A172 (cell line): ENCODE measurements around the genes LRRC36, ZDHHC1, RIPOR1 and TSNAXIP1.

- RAMPAGE, long total RNA = no peak
These were observed 2.3 kb downstream of the CMTM4 start for GRCh38 chr16:66694283-66694518.

DNA sequence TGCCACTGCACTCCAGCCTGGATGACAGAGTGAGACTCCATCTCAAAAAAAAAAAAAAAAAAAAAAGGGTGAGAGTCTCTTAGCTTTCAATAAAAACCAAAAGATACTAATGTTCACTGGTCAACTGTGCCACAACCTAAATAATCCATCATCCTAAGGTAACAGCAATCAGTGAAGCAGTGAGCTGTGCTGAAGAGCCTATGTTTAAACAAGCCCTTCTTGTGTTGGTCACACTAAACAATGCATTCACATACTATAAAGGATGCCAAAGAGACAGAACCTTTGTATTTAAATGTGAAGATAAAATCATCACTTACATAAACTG is 7.9 kb downstream of the DYNC1LI2 start:
- RAMPAGE, long total RNA = no peak

GRCh38 chr16:67177392-67177855 is 6.3 kb downstream of the MATCAP1 start:
- RAMPAGE, long total RNA = no peak

GRCh38 chr16:67181226-67181872 is 2.4 kb downstream of the MATCAP1 start:
- RAMPAGE, long total RNA = no peak

- RAMPAGE, long total RNA = no peak
These were observed 8.7 kb downstream of the ELMO3 start for GRCh38 chr16:67207341-67208279.

DNA sequence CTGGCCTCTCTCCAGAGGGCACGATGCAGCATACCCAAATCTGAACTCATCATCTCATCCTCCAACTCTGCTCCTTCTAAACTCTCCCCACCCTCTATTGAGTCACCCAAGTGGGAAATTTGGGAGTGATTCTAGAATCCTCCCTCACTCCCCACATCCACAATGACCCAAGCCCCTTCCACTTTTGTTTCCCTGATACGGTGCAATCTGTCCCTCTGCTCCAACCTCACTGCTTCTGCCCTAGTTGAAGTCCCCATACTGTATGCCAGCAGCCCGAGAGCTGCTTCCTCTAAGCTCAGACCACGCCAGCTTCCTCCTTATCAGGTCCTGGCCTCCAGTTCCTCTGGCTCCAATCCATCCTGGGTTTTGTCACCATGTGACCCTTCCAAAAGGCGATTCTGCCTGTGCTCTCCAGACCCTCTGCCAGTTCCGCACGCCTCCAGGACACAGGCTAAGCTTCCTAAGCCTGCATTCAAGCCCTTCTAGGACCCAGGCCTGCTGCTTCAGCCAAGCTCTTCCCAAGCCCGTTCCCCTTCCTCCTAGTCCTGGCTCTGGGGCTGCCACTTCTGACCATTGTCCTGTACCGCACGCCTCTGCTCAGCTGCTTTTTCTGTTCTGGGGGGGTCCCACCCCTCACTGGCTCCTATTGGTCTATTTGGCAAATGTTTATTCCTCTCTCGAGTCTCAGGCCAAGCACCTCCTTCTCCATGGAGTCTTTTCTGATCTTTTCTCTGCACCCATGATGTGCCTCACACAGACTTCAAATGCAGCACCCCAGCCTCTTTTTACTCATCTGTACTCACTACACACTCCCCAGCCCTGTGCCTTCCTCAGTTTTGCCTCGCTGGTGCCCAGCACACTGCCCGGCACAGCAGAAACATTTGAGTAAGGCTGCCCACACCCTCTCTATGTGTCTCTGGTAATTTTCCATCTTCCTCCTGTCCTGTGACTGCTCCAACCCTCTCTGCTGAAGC is 9.8 kb upstream of the TMEM208 start:
- RAMPAGE, long total RNA = no peak

DNA sequence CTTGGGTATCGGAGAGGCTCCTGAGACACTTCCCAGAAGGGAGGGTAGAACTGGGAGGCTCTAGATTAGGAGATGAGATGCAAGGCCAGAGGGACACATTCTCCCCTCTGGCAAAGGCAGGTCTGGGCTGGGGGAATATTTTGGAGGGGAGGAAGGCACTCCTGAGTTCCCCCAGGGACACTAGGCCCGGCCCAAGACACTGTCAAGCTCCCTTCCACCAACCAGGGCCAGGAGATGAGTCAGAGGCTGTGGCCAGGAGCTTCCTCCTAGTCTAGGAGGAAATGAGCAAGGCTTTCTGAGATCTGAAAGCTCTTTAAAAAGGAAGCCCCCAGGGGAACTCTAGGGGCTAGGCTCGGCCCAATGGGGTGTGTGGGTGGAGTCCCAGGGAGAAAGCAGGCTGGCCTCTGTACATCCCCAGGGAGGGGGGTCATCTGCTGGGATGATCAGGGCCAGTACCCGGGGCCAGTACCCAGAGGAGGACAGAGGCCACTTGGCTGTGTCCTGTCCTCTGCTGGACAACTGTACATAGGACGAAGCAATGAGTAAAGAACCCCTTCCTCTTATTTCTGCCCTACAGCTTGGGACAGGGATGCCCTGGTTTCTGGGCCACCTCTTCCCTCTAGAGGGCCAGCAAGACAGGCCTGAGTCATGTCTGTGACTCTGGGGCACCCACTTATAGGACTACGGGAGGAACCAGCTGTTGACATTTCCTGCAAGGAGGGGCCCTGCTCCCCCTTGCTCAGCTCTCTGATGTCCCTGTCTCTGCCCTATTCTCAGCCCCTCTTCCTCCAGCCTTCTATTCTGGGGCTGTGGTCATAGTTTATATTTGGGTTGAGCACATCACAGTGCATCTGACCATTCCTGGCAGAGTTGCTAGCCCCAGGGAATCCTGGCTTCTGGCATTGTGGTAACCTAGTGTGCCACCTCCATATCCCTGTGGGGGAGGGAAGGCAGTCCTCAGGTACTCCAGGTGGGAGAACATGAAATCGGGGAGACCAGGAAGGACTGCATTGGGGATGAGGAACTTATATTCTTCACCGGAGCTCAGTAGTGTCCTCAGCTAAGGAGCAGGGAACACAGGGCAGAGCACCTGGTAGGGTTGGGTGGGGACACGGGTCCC is 2.7 kb downstream of the FHOD1 start:
- RAMPAGE, long total RNA = no peak

- RAMPAGE, long total RNA = no peak
These were observed 843 bp downstream of the FHOD1 start for GRCh38 chr16:67246182-67247094.

DNA sequence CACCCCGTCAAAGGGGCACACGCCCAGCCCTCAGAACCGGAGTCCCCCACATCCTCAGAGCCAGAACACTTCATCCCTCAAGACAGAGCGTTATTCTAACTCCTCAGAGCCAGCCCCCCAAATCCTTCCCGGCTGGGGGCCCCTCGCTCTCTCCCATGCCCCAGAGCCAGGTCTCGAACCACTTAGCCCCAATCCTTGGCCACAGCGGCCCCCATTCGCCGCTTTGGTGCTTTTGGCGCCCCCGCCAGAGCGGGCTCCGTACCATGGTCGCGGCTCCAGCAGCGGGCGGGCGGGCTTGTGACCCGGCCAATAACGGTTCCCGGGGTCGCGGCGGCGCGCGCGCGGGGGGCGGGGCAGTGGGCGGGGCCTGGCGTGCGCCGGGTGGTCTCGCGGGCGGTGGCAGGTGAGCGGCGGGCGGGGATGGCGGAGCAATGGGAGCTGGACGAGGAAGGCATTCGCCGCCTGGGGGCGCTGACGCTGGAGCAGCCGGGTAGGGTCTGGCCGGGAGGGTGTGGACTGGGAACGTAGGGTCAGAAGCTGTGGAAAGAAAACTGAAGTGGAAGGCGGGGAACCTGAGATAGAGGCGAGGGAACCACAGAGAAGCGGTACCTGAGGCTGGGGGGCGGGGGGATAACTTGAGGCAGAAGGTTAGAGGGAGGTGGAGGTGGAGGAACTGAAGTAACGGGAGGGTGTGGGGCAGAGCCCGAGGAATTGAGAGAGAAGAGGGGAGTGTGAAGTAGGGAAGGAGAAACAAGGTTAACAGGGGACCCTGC is at the start of gene LRRC36:
TSS of gene LRRC36 (plus strand) at position 373 of the 773 bp plus-strand sequence.
- RAMPAGE, long total RNA = no peak

- RAMPAGE, long total RNA = no peak
These were observed at the start of gene ZDHHC1 for GRCh38 chr16:67415453-67416794. Gene ZDHHC1 (minus strand): TSS chr16:67416477.

DNA sequence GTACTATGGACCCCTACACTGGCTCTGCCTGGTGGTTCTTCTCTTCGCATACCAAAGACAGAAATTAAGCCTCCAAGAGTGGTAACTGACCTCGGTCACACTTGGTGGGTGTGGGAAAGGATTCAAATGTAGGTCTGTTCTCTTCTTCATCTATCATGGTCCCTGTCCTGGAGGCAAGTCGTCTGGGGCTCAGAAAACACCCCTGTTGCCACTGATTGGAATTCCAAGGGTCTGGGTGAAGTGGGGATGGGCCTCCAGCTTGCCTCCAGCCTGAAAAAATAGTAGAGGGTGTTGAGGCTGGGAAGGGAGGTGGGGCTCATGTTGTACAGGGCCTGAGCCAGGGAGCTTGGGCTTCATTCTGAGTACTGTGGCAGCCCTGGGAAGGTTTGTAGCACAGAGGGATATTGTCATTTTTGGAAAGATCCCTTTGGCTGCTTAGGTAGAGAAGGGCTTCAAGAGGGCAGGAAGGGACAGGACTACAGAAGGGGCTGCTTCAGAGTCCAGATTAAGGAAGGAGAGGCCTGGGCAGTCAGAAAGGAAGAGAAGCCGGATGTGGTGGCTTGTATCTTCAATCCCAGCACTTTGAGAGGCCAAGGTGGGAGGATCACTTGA is 3.2 kb downstream of the HSD11B2 start:
- RAMPAGE, long total RNA = no peak

DNA sequence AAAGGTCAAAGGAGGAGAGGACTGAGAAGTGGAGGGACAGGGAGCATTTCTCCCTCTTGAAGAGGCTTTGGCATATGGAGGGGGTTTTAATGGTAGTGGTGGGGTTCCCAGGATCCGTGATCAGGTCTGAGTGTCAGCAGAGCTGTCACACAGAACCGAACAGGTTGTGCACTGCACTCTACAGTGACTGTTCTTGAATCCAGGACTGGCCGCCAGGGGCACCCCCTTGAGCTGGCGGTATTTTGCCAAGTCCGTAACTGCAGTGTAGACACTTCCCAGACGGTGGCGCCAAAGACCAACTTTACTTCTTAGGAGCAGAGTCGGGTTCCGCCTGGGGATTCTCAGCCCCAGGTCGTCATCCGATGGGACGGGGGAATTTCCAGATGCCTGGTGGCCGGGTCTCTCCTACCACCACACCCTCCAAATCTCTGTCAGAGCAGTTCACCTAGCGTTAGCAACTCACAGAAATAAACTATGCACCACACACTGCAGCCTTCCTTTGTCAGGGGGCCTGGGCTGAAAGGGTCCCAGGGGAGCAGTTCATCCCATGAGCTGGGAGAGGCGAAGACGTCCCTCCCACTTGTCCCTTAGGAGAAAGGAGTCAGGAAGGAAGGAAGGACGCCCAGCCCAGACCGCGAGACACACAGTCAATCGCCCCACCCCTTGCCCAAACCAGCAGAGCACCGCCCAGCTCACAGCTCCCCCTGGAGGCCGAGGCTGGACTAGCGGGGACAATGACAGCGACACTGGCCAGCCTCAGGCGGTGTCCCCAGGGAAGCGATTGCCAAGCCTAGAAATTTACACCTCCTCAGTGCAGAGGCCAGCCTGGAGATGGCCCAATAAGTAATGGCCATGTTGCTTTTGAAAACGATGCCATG is 7.4 kb upstream of the RIPOR1 start:
- RAMPAGE, long total RNA = no peak

GRCh38 chr16:67528185-67529334 is at the start of gene RIPOR1:
Gene RIPOR1 (plus strand): TSS chr16:67528829.
- RAMPAGE, long total RNA = no peak

- RAMPAGE, long total RNA = no peak
These were observed 4.6 kb downstream of the RIPOR1 start for GRCh38 chr16:67532963-67533947.

DNA sequence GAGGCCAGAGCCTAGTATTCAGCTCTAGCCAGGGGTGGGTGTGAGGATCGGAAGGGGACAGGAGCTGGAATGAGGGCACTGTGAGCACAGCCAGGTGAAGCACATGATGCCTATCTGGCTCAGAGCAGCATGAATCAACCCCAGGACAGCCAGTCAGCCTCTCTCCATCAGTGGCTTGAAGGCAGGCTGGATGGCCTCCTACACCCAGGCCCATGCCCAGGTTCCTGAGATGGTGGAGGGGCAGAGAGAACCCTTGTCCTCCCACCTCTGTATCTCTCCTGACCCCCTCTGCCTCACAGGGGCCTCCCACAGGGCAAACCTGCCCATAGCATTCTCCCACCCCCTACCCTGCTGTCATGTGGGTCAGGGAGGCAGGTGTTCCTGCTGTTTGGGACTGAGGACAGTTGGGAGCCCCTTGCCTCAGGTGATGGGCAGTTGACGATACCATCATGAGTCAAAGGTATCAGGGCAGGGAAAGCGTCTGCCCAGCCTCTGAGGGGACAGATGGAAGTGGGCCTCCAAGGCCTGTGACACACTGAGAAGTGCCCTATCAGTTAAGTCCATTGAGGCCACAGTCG is 13.7 kb upstream of the CTCF start:
- RAMPAGE, long total RNA = no peak

GRCh38 chr16:67594635-67595251 is 32.4 kb downstream of the CTCF start:
- RAMPAGE, long total RNA = no peak

DNA sequence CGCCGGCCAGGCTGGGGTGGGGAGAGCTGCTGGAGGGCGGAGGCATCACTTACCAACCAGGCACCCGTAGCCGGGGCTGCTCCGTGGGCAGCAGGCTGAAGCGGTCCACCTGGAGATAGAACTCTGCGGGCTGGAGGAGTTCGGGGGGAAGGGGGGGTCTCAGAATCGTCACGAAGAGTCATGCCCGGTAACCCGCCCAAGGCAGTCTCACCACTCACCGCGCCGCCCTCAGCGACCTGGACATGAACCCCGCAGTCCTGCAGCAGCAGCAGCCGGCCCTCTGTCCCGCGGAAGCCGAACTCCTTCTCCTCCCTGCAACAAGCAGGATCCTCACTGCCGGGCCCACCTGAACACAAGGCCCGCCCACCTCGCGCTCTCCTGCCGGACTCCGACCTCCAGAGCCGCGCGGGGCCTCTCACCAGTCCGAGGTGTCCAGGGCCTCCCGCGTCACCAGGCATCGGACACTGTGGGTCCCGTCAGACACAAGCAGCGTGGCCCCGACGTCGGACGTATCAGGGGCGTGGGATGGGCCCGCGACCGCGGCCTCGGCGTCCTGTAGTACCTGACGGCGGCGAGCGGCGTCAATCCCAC is 481 bp downstream of the ACD start:
- RAMPAGE, long total RNA = no peak

GRCh38 chr16:67663179-67664122 is 2.7 kb downstream of the PARD6A start:
- RAMPAGE, long total RNA = no peak

DNA sequence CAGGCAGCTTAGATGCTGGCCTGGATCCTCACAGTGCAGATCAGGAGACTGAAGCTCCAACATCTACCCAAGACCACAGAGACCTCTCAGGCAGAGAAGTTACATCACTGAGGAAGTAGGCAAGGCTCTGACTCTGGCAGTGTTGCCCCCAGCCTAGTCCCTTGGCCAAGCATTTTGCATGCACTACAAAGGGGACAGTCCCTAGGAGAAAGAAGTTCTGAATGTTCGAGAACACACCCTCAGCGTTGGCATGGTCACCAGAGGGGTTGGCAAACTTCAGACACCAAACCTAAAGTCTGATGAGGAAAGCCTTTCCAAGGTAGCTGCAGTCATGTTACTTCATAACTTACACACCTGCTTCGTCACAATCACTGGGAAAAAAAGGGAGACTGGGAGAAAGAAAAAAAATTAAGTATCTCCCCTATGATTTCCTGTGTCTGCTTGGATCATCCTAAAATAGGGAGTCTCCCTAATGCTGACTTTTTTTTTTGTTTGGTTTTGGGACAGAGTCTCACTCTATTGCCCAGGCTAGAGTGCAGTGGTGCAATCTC is 2.4 kb downstream of the RANBP10 start:
- RAMPAGE, long total RNA = no peak

DNA sequence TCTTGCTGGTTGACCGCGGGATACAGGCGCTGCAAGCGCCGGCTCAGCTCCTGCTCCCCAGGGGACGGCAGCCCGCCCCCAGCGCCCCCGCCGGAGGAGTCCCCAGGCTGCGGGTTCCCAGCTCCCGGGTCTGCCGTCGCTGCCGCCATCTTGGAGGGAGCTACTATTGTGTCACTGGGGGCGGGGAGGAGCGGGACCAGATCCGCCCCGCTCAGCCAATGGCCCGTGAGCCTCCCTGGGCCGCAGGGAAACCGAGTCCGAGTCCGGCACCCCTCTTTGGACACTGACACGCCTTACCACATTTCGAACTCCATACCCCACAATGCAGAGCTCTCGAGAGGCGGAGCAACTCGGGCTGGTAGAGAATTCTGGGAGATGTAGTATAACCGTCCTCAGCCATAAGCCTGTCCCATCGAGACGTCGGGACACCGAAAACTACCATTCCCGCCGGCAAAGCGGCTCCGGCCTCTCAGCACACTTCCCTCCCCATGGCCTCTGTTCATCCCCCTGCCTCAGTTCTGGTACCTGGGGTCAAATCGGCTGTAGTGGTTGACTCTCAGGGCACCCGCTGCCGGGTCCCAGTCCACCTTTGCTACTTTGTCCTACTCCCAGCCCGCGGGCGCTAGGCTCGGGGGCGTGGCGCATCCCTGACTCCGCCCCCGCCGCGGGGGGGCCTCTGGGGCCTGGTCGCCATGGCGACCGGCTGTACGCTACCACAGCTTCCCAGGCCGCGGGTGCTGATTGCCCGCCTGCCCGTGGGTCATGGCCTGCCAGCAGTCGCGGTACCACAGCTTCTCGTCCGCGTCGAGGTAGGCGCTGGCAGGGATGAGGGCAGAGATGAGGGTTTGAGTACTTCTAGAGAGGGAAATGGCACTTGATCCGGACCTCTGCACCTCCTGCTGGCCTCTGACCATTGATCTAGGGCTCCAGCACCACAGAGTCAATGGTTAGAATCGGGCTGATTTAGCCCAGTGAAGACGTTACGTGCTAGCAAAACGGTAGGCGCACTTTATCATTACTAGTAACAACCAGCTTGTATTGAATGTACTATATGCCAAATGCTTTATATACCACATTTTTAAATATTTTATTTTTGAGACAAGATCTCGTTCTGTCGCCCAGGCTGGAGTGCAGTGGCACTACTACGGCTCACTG is at the start of gene TSNAXIP1:
TSS of gene TSNAXIP1 (plus strand) at position 502 of the 1,155 bp plus-strand sequence.
- RAMPAGE, long total RNA = no peak